ENCODE measurements around a stretch of chr17.

GRCh38 chr17:77182436-77182938, 41.7 kb downstream of the SEC14L1 start:
- PRO-cap, result no peak

GRCh38 chr17:77195970-77196494, 55.3 kb downstream of the SEC14L1 start:
- PRO-cap, result no peak

- PRO-cap, result no peak
These were observed 68.8 kb upstream of the SEPTIN9 start for GRCh38 chr17:77212337-77213119.

GRCh38 chr17:77215139-77216062, 65.9 kb upstream of the SEPTIN9 start:
- PRO-cap, result no peak

- PRO-cap, result unidirectional peak, minus-strand start at chr17:77235539; unidirectional peak, minus-strand start at chr17:77235689
These were observed 45.9 kb upstream of the SEPTIN9 start for GRCh38 chr17:77235288-77235887.

- PRO-cap, result bidirectional peak, plus-strand start at chr17:77274370, minus-strand start at chr17:77274292
These were observed 7.1 kb upstream of the SEPTIN9 start for GRCh38 chr17:77274106-77274650.

DNA sequence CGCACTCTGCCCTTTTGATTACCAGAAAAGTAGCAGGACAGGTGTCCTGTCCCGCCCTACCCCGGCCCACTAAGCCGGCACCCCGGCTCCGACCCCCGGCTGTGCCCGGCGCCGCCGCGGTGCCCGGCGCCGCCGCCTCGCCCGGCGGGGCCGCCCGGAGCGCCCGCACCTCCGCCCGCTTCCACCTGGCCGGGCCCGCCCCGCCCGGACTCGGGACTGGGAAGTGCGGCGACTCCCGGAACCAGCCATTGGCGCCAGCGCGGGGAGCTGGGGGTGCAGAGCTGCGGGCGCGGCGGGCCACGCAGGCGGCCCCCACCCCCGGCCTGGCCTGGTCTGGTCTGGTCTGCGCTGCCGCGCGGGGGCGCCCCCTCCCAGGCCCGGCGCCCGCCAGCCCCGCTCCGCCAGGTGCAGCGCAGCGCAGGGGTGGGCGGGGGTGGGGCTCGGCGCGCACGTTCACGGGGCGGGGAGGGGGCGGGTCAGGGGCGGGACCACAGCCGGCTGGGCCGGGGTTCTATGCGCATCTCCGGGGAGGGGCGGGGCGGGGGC, 389 bp upstream of the SEPTIN9 start:
- PRO-cap, result unidirectional peak, minus-strand start at position 212 of the sequence; bidirectional peak, plus-strand start outside the sequence, minus-strand start at position 330 of the sequence

GRCh38 chr17:77343321-77344022, 62.2 kb downstream of the SEPTIN9 start:
- PRO-cap, result no peak

GRCh38 chr17:77435944-77436779, 154.9 kb downstream of the SEPTIN9 start:
- PRO-cap, result no peak

DNA sequence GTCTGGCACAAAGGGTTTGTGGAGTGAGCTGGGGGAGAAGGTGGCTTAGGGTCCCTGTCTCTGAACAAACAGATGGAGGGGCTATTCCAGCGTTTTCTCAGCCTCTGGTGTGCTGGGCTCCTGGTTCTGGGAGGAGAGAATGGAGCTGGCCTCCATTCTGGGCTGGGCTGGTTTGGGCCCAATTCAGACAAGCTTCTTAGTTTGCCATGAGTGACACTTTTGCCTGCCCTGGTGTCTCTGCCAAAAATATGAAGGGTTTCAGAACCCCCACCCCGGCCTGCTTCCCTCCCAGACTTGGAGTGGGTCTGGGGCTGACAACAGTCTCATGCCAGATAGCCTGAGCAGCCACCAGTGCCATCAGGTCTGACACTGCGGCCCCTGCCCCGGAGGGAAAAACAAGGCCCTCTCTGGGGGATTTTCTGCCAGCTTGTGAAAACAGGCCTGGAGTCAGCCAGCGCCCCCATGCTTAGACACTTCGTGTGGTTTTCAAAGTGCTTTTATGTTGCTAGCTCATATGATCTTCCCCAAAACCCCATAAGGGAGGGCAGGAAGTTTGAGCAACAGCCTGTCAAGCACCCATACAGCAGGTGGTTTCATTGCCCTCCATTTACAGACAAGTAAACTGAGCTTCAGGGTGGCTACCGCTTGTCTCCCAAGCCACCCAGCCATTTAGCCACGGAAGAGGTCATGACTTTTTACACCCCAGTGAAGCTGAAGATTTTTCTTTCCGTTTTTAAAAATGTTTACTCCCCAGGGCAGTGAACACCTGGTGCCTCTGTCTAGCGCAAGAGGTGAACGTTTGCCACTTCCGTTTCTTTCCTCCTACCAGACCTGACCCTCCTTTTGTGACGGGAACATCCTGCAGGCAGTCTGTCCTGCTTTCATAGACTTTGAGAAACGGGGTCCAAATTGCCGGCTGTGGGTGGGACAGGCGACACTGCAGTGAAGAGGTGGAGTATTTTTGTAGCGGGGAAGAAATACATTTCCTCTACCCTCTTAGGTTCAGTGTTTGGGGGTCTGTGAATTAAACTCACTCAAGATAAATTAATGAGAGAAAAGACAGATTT, 160.0 kb downstream of the SEPTIN9 start:
- PRO-cap, result bidirectional peak, plus-strand start at position 320 of the sequence, minus-strand start at position 296 of the sequence; bidirectional peak, plus-strand start at position 620 of the sequence, minus-strand start at position 472 of the sequence; bidirectional peak, plus-strand start at position 907 of the sequence, minus-strand start at position 671 of the sequence

GRCh38 chr17:77452710-77453416, 171.6 kb downstream of the SEPTIN9 start:
- PRO-cap, result bidirectional peak, plus-strand start at chr17:77453144, minus-strand start at chr17:77453035

- PRO-cap, result bidirectional peak, plus-strand start at chr17:77455741, minus-strand start at chr17:77455692; unidirectional peak, plus-strand start at chr17:77456068; bidirectional peak, plus-strand start at chr17:77456366, minus-strand start at chr17:77456339
These were observed 174.5 kb downstream of the SEPTIN9 start for GRCh38 chr17:77455477-77456583.

GRCh38 chr17:77526849-77527291, 245.6 kb downstream of the SEPTIN9 start:
- PRO-cap, result unidirectional peak, plus-strand start at chr17:77527007

- PRO-cap, result no peak
These were observed 269.5 kb downstream of the SEPTIN9 start for GRCh38 chr17:77550775-77551246.

DNA sequence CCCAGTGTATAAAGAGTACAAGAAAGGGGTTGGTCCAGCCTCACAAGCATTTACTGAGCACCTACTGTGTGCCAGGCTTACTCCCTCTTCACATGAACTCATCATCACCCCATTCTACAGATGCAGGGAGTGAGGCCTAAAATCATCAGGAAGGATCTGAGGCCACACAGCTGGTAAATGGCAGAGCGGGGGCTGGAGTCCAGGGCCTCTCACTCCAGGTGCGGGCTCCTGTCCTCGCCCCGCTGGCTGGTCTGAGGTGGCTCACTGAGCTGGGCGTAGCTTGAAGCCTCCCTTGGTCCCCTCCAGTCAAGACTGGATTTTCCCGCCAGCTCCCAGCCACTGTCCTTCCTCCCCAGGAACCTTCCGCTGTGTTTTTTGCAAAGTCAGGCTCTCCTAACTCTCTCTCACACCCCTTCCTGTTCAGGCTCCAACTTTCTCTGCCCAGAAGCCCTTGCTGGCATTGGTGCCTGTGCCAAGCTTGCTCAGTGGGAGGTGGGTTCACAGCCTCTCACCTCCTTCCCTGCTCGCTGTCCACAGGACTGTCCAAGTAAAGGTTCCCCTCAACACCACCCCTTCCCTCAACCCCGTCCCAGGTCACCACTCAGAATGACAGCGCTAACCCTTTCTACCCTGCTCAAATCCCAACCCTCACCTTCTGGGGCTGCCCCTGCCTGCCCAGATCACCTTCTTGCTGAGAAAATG, 319.7 kb downstream of the SEPTIN9 start:
- PRO-cap, result no peak

GRCh38 chr17:77657087-77657609, 301.4 kb upstream of the TNRC6C start:
- PRO-cap, result no peak

DNA sequence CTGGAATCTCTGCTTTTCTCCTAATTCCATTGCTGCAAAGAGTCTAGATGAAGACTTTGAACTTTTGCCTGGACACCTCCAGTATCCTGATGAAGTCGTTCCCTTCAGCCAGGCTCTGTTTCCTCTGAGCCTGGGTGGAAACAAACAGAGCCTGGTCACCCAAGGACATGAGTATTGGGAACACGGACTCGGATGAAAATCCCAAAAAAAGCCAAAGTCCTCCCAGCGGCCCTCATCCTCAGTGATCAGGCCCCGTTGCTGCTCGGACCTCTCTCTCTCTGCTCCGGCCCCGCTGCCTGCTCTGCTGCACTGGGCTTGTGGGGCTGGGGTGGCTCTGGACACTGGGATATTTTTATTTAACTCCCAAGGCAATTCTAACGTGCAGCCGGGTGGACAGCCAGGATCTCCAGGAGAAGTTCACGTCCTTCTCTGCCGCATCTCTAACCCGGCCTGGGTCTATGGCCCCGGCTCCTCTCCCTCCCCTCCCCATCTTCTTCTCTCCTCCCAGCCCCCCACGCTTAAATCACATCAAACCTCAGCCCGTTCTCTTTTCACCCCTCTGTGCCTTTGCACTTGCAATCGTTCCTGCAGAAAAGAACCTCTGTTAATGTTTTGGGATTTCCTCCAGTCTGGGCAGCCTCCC, 280.9 kb upstream of the TNRC6C start:
- PRO-cap, result no peak

GRCh38 chr17:77738779-77739261, 219.7 kb upstream of the TNRC6C start:
- PRO-cap, result unidirectional peak, minus-strand start at chr17:77738830

DNA sequence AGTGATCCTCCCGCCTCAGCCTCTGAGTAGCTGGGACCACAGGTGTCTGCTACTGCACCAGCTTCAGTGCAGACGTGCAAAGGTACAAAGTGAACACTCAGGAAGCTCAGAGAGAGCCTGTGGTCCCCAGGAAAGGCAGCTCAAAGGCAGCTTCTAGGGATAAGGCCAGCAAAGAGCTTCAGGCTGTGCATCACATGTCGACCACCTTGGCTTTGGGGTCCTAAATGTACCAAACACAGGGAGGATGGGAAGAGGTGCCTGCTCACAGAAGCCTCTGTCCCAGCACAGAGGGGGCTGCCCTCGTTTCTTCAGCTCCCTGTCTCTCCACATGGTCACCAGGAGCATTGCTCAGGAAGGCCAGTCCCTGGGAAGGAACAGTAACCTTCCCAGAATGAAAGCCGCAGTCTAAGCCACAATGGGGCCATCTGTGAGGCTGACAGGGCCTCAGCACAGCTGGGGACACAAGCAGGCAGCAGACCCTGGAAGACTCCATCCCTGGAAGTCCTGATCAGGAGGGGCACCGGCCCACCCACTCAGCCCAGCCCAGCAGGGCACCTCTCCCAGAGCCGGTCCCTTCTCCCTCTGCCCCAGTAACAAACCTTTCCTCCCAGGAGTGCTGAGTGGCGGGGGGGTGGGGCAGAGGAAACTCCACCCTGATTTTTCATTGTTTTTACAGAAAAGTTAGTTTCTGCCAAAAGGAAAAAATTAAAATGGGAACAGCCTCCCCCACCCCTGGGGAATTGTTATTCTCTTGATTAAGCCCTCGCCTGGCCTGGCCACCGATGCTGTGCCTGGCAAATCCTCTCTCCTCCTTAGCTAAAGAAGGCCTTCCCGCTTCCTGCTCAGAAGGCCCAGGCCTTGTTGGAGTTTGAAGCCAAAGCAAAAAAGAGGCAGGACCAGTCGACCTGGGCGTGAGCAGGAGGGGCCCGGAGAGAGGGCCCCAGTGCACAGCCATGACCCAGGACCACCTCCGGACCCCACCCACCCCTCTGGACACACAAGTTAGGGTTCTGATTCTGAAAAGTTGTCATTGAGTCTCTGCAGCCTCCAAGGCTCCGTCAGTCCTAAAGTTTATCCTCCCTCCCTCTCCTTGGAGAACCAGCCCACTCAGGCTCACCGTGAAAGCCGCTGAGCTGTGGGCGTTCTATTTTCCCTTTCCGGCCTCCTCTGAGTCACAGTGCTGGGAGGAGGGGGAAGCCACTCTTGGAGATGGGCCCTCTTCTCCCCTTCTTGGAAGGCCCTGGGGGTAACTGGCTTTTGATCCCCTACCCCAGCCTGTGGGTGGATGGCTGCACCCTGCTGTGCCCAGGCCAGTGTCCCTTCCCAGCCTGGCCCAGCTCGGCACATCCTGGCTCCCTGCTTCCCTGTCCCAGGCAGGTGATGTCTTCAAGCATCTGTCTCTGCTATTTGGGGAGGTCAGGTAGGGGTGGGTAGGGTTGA, 128.5 kb upstream of the TNRC6C start:
- PRO-cap, result bidirectional peak, plus-strand start at position 1,177 of the sequence, minus-strand start at position 1,092 of the sequence

DNA sequence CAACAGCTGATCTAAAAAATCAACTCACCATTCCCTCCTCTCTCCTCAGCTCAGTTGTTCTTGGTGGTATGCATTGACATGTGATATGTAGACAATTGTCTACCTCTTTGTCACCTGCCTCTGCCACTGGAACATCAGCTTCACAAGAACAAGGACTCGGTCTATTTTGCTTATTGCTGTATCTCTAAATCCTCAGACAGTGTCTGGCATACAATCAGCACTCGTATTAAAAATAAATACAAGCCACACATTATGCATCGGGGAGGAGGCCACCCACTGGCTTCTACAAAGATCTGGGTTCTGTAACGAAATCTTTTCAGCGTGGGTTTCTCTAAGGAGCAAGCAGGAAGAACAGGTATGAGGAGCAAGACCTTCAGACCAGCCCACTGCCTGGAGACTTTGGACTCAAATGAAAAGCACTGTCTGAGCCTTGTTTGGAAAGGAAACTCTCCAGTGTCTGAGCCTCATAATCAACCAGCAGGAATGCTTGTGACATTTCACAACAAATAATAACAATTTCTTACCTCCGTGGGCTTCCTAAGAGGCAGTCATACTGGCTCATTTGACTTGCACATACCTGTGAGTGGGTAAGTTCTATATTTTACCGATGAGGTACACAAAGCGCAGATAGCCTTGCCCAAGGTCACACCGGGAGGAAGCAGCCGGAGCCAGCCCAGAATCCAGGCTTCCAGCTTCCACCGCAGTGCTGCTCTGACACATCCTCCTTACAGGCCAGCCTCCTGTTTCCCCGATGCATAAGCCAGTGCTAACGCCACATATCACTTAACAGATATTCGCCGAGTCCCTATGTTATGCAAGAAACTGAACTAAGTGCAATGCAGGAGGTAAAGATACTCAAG, 118.7 kb upstream of the TNRC6C start:
- PRO-cap, result no peak